CD14-positive monocyte (primary cell): ENCODE data around the gene BFAR.

DNA sequence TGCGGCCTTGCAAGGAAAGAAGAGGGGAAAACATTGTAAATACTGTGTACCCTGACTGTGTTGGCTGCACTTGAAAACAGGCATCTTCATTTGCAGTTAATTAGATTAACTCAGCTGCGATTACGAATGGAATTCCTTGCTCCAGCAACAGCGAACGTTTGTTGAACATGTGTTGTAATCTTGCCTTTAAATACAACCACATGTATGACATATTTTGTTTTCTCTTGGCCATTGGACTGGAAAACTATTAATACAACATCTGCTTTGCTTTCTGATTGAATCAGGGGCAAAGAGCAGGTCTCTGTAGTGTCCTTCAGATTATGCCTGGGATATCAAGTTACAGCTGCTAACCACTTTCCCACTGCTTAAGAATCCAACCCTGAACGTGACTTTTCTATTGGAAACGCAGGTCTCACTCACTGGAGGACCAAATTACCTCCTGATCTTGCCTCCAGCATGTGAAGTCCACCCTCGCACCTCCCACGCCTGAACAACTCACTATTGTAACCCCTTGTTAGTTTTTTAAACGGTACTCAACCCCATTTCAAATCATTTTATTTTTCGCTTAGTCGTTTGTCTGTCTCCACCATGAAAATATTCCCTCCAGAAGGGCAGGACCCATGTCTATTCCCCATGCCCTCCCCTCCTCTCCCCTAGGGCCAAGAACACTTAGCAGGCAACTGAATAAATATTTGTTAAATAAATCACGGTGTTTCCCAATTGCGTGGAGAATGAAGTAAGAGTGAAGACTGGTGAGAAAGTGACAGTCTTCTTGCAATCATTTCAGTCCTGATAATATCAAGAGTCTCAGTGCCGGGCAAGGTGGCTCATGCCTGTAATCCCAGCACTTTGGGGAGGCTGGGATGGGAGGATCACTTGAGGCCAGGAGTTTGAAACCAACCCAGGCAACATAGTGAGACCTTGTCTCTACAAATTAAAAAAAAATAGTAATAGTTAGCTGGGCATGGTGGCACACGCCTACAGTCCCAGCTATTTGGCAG, 57.4 kb upstream of the MRTFB start:
- CAGE, long polyA plus RNA: no peak

DNA sequence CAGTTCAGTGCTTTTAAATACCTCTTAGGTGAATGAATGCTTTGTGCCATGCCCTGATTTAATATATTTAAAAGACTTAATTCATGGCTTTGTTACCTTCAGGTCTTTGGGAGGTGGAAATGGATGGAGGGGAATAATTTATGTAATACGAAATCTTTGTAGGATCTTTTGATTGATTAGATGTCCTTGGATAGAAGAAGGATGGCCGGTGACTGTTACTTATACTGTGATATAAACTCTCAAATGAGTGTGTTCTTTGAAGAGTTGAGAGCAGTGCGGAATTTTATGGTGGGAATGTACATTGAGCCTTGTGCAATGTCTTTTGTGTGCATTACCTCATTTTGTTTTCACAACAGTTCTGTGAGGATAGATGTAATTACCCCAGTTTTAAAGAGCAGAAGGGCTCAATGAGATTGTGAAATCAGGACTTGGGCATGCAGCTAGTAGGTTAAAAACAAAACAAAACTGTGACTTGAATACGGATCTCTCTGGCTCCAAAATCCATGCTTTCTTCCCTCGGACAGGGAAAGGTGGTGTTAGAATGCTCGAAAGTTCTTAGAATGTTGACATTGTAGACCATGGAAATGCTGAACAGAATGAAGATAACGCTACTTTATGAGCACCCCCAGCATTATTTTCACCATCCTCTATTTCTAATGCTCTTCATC, 16.9 kb downstream of the MRTFB start:
- CAGE, long polyA plus RNA: no peak

- CAGE, long polyA plus RNA: no peak
Observed at GRCh38 chr16:14106653-14107255, 35.6 kb downstream of the MRTFB start.

DNA sequence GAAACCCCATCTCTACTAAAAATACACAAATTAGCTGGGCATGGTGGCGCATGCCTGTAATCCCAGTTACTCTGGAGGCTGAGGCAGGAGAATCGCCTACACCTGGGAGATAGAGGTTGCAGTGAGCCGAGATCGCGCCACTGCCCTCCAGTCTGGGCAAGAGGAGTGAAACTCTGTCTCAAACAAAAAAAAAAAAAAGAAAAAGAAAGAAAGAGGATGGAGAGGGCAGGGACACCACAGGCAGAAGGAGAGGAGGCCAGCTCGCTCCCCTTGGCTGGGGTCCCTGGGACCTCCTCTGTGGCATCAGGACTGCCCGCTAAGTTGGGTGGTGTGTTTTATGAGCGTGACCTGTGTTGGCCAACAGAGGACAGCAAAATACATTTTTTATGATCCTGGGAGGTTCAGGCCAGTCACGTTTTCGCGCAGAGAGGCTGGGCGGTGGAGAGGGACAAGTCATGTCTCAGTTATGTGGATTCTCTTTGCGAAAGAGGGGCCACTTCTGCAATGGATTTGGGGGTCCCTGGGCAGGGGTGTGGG, 229.6 kb downstream of the MRTFB start:
- CAGE, long polyA plus RNA: no peak

- CAGE, long polyA plus RNA: no peak
Observed at GRCh38 chr16:14337357-14338126, 266.4 kb downstream of the MRTFB start.

DNA sequence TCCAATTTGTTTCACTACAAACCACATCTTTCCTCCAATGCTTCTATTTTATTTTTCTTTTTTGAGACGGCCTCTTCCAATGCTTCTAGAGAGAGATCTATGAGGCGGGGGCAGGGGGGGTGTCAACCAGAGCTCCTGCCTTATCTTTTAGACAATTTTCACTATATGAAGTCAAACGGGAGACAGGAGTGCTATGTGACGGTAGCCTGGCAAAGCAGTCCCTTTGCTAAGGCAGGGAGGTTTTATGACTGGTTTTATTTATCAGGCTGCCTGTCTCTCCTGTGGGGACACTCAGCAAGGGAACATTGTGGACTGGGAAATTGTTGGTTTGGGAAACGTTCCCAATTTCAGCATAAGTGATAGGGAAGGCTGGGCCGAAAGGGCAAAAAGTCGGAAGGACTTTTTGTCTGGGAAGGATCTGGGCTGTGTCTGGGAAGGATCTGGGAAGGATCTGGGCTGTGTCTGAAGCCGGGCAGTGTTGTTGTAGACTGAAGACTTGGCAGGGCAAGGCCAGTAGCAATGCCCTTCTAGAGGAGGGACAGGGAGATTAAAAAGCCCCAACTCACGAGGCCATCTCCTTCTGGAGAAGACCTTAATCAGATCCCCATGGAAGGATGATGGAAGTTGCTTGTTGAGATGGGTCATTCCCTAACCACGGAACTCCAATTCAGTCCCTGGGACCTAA, 211.2 kb downstream of the PARN start:
- CAGE, long polyA plus RNA: no peak

DNA sequence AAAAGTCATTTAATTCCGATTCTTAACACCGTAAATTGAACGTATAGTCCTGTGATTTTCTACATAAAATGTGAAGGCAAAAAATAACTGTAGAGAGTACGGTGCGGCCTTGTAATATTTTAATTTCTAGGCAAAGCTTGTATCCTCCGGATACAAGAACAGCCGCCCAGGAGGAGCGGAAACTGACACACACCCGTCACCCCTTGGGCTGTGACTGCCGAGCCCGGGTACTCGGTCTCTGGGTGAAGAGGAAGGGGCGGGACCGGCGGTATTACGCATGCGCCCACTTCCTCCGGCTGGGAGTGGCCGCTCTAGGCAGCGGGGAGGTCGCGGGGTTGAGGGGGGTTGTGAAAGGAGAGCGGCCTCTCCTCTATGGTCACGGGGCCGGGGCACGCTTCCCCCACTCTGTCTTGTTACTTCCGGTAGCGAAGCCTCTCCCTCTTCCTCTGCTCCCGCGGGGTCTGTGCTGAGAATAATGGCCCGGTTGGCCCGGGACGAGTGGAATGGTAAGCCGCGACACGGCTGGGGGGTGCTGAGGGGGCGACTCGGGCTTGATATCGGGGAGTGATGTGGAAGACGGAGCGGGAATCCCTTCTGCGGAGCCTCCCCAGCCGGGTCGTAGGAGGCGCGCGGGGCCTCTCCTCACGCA, at the start of gene BFAR:
BFAR (plus strand) TSS at position 439 of the 649 bp plus-strand sequence.
- CAGE, long polyA plus RNA: start-site peak on the plus strand centred at position 436 of the sequence, 67 bp wide, 2,553 and 2,957 reads in 2 replicates

GRCh38 chr16:14636174-14636917, 3.6 kb downstream of the BFAR start:
- CAGE, long polyA plus RNA: no peak

- CAGE, long polyA plus RNA: no peak
Observed at GRCh38 chr16:14640567-14641018, 7.8 kb downstream of the BFAR start.

GRCh38 chr16:14911842-14912425, 25.3 kb upstream of the NPIPA1 start:
- CAGE, long polyA plus RNA: no peak

GRCh38 chr16:14975571-14976249, 884 bp downstream of the PDXDC1 start:
- CAGE, long polyA plus RNA: no peak

DNA sequence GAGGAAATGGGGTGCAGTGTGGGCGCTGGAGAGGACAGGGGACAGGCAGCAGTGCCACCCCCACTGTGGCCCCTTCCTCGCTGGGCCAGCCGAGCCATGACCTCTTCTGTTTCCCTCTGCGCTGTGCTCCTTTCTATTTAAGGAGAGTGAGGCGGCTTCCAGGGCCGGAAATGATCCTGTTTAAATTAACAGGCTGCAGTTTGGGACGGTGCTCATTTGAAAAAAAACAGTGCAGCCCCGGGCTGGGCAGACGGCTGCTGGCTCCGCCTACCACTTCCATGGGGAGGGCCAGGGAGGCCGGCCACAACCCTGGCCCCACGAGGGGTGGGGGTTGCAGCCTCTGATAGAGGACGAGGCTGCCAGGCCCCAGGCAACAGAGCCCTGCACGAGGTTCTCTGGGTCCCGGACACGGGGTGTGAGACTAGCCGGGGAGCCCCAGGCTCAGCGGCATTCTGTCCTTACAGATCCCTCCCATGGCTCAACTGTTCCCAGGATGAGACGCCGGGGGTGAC, 50.2 kb upstream of the RRN3 start:
- CAGE, long polyA plus RNA: no peak

- CAGE, long polyA plus RNA: no peak
Observed at GRCh38 chr16:15604914-15605458, 38.0 kb downstream of the MARF1 start.

GRCh38 chr16:15745074-15745497, 95.0 kb downstream of the NDE1 start:
- CAGE, long polyA plus RNA: no peak

DNA sequence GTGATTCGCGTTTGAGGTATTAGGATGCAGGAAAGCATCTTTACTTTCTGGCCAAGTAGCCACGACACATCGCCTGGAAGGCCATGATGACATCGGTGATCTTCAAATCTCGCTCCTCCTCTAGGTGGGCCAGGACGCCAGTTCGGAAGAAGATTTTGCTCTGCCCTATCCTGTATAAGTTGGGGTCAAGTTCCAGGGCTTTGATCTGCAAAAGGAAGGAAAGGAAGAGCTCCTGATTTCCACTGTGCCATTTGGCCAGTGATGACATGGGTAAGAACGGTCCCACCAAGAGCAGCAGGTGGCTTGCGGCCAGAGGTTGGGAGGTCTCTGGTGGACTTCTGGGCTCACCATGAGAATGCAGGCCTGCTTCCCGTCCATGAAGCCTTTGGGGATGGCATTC, 97.5 kb downstream of the NDE1 start:
- CAGE, long polyA plus RNA: no peak

DNA sequence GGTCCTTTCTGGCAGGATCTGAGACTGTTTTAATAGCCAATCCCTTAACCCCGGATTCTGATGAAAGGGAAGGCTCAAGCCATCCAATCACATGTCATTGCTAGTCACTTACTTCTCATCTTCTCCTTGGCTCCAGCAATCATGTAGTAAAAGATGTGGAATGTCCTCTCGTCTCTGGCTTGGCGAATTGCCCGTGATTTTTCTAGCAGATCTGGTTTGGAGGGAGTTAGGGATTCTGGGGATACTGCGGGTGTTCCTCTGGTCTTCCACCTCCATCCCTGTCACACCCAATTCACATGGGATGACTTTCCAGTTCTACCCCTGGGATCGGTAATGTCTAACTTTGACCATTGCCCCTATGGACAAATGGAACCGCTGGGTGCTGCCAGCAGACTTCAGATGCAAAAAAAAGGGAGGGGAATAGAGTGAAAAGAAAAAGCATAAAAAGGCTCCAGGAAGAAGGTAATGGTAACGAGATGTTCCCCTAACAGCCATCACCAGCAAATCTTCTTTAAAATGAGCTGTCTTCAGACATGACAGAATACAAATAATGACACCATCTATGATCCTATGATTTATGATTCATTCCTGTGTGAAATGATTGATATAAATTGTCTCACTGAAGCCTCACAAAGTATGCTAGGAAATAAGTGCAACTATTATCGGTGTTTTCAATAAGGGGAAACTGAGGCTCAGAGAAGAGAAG, 80.7 kb downstream of the MYH11 start:
- CAGE, long polyA plus RNA: no peak

- CAGE, long polyA plus RNA: no peak
Observed at GRCh38 chr16:15854843-15855283, 2.0 kb downstream of the MYH11 start.

DNA sequence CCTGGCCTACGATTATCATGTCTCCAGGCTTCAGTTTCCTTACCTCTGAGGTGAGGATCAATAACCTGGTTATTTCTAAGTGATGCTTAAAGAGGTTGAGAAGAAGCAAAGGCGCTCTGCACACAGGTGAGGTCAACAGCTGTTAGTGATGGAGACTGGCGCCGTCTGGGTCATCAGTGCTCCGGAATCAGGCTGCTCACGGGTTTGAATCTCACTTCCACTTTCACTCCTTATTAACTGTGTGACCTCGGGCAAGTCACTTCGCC, 735 bp upstream of the ABCC1 start:
- CAGE, long polyA plus RNA: no peak

DNA sequence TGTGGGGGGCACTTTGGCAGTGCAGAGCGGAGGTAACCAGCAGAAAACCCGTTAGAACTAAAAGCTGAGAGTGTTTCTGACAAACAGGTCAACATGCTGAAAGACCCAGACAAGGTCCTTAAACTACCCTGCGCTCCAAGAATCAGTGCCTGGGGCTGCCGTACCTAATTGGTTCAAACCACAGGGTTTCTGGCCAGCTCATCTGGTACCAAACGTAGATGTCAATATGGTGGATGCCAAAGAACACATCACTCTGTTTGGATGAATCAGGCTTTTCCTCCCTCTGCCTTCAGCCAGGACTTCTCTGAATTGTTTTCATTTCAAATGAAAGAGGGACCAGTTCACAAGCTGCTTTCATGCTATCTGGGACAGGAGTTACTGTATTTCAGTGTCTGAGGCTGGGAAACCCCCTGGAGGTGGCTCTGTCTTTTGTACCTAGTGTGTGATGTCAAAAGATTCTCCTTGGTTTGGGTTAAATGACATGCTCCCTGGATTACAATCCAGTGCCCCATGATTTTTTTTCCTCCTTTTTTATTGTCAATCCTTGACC, 76.2 kb downstream of the ABCC1 start:
- CAGE, long polyA plus RNA: no peak

DNA sequence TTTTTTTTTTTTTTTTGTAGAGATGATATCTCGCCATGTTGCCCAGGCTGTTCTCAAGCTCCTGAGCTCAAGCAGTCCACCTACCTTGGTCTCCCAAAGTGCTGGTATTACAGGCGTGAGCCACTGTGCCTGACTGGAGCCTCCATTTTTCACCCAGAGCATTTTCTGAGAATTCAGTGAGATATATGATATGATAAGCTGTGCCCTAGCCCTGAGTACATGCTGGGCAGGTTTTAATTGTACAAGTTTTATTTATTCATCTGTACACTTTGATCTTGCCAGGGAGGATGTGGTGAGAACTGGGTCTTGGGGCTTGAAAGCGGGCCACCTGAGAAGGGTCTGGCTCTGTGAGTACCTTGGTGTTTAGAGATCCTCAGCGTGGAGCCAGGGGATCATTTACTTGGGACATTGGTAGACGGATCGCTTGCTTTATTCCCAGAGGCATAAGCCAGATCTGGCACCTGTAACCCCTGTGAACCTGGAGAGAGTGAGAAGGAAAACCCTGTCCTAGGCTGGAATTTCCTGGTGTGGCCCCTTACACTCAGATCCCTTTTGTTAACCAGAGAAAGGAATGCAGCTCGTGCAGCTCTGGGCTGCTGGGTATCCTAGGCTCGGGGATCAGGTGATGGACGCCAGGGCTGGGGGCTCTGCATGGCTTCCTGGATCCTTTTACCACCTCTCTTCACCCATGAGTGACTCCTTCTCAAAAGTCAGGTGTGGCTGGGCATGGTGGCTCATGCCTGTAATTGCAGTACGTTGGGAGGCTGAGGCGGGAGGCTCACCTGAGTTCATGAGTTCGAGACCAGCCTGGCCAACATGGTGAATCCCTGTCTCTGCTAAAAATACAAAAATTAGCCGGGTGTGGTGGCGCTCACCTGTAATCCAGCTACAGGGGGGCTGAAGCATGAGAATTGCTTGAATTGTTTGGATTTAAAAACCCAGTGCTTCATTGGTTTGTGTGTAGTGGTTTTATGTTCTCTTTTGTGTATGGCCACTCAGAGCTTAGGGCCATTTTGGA, 92.0 kb downstream of the ABCC1 start:
- CAGE, long polyA plus RNA: no peak